Tongue (tissue), 2 donors: ENCODE results near the genes UBQLN2 and NBDY.

- RAMPAGE, long total RNA: start-site peak on the plus strand at chrX:56563590-56563630, 36 and 40 reads in 2 replicates
Observed at GRCh38 chrX:56563279-56563928, at the start of gene UBQLN2. UBQLN2 (plus strand) TSS chrX:56563627.

GRCh38 chrX:56565146-56565886 lies 1.9 kb downstream of the UBQLN2 start:
- RAMPAGE, long total RNA: no peak

DNA sequence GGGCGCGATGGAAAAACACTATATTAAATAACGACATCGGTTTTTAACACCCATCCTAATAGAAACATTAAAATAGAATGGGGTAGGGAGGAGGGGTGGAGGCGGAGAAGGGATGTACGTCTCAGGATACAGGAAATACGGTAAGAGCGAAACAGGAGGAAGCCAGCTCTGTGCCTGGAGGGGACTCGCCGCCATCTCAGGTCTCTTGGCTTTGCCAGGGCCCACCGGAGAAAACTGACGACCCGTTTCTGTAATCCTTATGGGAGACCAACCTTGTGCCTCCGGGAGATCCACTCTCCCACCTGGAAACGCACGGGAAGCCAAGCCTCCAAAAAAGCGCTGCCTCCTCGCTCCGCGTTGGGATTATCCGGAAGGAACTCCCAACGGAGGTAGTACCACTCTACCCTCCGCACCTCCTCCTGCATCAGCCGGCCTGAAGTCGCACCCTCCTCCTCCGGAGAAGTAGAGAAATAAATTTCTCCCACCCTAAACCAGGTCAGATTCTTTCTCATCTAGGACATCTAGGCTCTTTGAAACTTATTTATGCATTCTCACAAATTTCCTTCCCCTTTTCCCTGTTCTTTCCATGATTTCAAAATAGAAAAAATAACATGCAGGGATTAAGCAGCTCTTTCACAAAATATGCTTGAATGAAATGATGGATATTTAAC lies at the start of gene NBDY:
NBDY (plus strand) TSS at position 149 of the 671 bp plus-strand sequence.
- RAMPAGE, long total RNA: start-site peak on the plus strand centred at position 180 of the sequence, 30 bp wide, 74 and 86 reads in 2 replicates

DNA sequence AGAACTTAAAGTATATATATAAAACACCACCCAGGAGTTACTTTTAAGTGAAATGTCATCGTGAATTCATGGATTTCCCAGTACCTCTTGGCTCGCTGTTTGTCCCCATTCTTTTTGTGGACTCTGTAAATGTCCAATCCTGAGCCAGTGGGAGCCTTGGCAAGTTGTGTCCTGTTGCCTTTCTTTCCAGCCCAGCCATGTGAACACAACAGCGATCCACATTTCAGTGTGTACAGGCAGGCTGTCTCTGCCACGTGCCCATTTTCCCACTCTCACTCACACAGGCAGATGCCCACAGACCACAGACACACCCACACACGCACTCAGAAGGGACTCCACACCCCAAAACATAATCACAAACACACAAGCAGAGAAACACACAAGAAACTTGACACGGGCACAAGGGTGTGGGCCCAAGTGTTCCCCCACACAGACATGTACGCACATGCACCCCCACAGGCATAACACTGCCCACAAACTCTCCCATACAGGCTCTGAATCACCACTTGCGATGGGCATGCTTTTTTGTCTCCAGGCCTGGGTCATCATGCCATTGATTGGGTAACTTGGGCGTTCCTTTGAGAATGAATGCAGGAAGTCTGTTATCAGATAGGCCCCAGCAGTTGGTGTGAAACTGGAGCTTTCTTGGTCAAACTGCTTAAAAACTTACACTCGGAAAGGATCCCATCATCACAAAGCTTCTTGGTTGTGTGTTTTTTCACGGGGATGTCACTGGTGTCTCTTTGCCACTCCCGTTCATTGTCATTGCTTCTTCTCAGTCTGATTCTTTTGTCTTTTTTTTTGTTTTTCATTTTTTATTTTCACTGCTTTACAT lies 84.3 kb downstream of the NBDY start:
- RAMPAGE, long total RNA: no peak

DNA sequence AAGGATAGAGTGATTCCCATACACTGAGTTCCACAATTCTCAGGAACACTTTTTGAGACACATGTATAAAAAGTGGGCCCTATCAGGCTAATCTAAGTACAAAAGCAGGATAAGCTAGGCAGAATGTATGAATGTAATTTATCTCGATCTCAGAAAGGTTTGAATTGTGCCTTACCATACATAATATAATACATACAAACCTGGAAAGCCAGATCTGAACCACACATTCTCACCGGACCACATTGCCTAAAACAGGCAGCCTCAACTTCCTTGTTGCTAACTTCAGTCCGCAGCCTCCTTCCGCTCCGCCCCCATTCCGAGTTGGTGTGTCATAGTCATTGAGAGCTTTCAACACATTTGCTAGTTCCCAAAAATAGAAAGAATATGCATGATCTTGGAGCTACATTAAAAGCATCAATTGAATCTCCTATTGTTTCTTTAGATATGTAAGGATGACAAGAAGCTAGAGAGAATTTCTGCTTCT lies 127.3 kb downstream of the ARHGEF9 start:
- RAMPAGE, long total RNA: no peak

GRCh38 chrX:65130981-65131740 lies 96.5 kb downstream of the ZC3H12B start:
- RAMPAGE, long total RNA: no peak

DNA sequence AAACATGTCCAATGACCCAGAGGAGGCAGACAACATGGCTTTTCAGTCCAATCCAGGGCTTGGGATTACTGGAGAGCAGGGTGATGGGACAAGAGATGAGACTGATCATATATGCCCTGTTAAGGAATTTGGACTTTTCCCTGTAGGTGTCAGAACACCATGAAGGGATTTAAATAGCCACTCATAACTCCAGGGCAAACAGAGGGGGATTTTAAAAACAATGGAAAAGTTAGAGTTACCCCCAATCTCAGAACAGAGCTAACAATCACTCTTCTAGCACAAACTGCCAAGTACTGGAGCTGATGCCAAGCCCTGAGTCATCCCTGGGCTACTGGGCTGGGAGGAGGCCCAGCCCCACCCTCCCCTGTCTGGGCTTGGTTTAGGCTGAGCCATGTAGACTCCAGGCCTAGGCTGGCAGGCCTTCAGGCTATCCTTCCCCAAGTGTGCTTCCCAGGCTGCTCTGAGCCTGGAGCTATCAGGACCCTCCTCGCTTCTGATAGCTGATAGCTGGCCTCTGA lies 22.6 kb upstream of the MSN start:
- RAMPAGE, long total RNA: no peak

- RAMPAGE, long total RNA: no peak
Observed at GRCh38 chrX:65669770-65670254, 2.4 kb downstream of the MSN start.

GRCh38 chrX:65678857-65679533 lies 11.5 kb downstream of the MSN start:
- RAMPAGE, long total RNA: no peak

DNA sequence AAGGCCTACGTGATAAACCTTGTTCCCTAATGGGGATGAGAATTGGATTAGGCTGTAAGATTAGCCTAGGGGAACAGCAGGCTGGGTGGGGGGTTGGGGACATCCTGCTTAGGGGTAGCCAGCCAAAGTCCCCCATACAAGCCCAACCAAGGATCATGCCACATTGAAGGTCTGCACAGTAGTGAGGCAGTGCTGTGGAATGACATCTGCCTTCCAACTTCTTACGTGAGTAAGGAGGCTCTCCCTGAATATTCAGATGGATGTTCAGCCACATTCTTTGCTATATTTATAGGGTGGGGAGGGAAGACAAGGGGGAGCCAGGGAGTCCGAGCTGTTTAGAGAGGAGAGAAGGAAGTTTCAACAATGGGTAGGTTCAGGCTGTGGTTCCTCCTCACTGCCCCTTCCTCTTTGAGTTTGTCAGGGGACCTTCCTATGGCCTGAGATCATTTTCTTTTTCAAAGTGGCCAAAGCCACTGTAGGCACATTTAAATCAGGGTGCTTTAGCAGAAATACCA lies 29.7 kb downstream of the MSN start:
- RAMPAGE, long total RNA: no peak

DNA sequence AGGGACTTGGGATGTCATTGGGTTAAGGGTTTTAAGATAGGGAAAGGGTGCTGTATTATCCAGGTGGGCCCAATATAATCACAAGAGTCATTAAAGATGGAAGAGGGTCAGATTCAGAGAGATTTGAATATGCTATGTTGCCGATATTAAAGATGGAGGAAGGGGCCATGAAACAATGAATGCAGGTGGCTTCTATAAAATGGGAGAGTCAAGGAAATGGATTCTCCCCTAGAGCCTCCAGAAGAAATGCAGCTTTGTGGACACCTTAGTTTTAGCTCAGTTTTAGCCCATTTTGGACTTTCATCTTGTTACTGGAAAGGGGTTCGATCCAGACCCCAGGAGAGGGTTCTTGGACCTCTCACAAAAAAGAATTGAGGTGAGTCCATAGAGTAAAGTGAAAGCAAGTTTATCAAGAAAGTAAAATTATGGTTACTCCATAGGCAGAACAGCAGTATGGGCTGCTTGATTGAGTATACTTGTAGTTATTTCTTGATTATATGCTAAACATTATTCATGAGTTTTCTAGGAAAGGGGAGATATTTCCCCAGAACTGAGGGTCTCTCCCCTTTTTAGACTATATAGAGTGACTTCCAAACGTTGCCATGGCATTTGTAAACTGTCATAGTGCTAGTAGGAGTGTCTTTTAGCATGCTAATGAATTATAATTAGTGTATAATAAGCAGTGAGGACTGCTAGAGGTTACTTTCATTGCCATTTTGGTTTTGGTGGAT lies 76.4 kb downstream of the MSN start:
- RAMPAGE, long total RNA: no peak

DNA sequence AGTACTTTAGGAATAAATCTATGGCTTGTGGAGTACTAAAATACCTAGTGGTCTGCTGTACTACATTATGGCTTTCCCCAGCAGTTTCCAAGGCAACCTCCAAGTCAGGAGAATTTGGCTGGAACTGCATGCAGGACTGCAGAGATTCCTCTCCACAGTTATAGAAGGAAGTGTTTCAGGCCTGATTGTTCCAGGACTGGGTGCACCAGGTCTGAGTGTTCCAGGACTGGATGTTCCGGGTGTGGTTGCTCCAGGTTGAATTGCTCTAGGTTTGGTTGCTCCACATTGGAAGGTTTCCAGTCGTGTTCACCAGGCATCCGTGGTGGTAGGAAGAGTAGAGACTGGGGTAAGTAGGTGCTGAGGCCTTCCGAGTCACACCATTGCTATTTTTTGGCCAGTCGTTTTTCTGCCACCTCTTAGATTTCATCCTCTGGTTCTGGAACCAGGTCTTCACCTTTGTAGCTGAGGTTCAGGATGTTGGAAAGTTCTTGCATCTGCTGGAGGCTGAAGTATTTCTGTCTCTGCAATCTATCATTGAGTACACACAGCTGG lies 105.4 kb downstream of the MSN start:
- RAMPAGE, long total RNA: no peak

GRCh38 chrX:66046576-66047255 lies 6.8 kb upstream of the VSIG4 start:
- RAMPAGE, long total RNA: no peak

DNA sequence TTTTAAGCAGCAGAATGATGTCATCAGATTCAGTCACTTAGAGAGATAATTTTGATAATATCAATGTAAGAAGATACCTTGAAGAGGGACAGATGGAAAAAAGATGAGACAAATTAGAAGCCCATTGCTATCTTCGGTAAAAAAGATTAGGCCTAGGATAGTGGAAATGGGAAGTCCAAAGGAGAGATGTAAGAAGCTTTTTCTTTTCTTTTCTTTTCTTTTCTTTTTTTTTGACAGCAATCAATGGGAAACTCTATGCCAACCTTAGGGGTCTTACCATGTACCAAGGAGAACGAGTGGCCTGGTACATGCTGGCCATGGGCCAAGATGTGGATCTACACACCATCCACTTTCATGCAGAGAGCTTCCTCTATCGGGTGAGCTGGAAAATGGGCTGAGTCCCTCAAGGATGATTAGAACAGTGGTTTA lies 94.6 kb downstream of the HEPH start:
- RAMPAGE, long total RNA: no peak

DNA sequence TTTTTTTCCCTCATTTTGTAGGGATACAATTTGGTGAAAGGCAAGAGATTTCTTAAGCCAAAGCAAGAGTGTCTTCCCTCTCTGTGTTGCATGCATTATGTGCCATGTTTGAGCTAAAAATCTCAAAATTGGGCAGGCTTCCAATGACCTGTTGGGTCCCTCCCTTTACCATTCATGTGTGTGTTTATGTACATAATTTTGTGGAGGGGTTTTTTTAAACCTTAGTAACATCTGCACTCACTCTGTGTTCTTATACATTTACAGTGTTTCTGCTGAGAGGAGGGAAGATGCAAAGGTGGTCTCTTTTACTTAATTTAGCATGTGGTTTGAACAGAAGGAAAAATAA lies 5.3 kb downstream of the AR start:
- RAMPAGE, long total RNA: no peak

DNA sequence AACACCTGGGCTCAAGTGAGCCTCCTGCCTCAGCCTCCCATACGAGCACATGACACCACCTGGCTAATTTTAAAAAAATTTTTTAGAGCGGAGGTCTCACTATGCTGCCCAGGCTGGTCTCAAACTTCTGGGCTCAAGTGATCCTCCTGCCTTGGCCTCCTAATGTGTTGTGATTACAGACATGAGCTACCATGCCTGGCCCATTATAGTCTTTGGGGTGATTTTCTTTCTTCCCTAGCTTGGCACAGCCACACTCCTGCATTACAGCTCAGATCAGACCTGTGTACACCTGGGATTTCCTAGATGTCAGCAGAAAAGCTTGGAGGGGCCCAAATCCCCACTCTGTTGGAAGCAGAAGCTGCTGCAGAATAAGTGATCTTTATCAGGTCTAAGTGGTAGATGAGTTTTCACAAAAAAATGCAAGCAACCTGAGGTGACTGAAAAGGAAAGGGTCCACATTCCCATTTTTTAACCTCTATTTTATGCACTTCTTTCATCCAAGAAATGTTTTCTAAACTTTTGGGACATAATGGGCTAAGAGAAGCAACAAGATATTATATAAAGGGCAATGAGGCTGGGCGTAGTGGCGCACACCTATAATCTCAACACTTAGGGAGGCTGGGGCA lies 27.9 kb downstream of the OPHN1 start:
- RAMPAGE, long total RNA: no peak

DNA sequence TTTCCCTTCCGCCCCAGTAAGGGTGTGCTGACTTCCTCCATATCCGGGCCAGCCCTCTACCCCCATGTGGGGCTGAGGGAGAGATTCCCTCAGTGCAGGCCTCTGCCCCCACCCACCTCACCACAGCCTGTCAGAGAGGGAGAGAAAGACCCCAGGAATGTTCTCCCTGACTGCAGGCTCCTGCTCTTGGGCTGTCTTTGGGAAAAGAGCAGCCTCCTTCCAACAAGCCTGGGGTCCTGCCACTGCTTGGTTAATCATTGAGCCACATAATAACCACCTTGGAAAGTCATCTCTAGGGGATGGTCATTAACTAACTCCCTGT lies 50.2 kb downstream of the STARD8 start:
- RAMPAGE, long total RNA: no peak

- RAMPAGE, long total RNA: no peak
Observed at GRCh38 chrX:68830450-68831390, 1.9 kb downstream of the EFNB1 start.

GRCh38 chrX:68831958-68832860 lies 3.4 kb downstream of the EFNB1 start:
- RAMPAGE, long total RNA: no peak

DNA sequence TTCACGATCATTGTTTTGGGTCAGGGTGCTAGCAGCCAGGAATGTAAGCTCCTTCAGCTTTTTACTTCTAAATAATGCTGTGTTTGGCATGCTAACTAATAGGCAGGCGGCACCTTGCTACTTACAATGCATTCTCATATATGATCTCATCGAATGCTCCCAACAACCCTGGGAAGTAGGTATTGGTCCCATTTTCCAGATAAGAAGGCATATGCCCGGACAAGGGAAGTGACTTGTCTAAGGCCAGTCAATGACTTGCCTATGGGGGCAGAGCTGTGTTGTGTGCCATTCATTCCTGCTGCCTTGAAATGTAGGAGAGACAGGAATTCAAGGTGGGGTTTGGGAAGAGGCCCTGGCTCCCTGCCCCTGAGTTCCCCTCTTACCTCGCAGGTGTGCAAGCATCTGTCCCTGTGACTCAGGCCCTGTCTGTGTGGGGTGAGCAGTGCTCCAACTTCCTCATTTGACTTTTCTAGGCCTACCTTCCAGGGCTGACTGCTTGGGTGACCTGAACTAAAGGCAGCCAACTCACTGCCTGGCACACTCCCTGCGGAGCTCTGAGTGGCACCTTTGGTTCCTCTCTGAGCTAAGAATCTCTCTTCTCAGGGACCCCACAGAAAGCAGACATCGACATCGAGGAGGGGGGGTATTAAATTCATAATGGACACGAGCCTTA lies 5.0 kb downstream of the EFNB1 start:
- RAMPAGE, long total RNA: no peak